B cell (primary cell): ENCODE measurements around a stretch of chrX.

GRCh38 chrX:106942389-106943126 lies 22.4 kb downstream of the CLDN2 start:
- PRO-cap, result no peak
- CAGE, long polyA plus RNA, result no peak

DNA sequence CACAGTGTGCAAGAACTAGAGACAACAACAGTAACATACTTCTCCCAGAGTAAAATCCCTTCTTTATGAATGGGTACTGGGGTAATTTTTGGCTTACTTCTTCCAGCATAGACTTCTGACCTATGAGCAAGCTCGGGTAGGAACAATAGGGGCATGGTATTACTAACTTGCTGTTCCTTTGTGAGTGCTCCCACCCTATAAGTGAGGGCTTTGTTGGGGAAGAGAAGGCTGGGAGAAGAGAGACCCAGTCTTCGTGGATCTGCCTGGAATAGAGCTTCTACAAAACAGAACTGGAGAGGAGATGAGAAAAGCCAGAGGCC lies 30.2 kb downstream of the CLDN2 start:
- PRO-cap, result no peak
- CAGE, long polyA plus RNA, result no peak

- PRO-cap, result no peak
- CAGE, long polyA plus RNA, result no peak
Observed at GRCh38 chrX:107328793-107329135, 120.7 kb upstream of the FRMPD3 start.

GRCh38 chrX:107654671-107655690 lies 26.7 kb downstream of the PRPS1 start:
- PRO-cap, result no peak
- CAGE, long polyA plus RNA, result no peak

DNA sequence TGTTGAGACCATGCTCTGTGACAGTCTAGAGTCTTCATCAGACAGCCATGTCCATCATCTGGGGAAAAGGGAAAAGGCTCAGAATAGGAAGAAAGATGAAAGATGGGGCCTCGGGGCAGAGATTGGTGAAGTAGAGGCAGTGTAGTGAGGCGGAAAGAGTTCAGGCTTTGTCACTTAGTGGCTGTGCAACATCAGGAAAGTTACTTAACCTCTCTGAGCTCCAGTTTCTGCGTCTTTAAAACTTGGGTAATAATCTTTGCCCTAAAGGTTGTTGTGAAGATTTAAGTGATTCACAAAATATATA lies 46.8 kb downstream of the PRPS1 start:
- PRO-cap, result no peak
- CAGE, long polyA plus RNA, result no peak

- PRO-cap, result no peak
- CAGE, long polyA plus RNA, result no peak
Observed at GRCh38 chrX:107716143-107716642, 59.4 kb downstream of the TSC22D3 start.

DNA sequence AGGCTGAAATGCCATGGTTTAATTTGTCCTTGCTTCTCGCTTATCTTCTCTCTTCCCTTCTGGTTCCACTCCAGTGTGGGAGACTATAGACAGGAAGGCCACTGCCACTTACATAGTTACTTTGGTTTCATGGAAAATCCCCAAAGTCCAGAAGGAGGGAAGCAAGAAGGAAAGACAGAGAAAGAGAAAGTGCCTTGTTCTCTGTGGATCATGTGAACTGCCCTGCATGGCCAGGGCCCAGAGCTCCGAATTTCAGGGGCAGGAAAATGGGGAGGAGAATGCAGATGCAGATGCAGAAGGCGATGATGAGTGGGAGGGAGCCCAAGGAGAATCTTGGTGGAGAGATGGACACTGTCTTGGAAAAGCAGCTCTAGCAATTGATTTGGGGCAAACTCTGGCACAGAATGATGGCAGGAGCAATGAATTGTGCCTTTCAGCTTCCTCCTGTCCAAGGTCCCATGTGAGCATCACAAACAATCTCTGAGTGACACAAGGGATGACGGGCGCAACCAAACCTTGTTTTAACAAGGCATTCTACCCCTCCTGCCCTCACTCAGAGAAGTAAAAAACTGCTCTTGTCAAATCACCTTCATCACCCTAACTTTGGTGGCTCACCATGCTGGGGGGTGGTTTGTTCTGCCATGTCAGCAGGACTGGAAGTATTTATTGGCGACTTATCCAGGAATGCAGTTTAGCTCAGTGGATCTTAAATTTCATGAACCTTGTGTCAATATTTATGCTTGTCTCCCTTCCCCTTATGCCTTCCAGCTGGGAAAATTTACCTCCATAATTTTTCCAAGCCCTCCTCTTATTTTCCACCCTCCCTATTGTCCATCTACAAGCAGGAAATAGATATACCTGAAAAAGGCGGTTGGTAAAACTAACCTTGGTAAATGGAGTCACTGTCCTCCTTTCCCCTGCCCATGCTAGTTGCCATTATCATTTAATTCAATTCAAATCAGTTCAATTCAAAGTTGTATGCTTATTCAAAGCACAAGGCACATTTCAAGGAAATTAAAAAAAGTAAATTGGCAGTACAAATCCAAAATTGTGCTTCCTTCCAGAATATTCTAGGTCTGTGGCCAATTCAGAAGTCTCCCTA lies 53.3 kb downstream of the TSC22D3 start:
- PRO-cap, result no peak
- CAGE, long polyA plus RNA, result no peak

- PRO-cap, result bidirectional peak, plus-strand start at chrX:107742172, minus-strand start at chrX:107742038
- CAGE, long polyA plus RNA, result no peak
Observed at GRCh38 chrX:107741247-107742315, 34.0 kb downstream of the TSC22D3 start.

GRCh38 chrX:107769525-107769968 lies 6.0 kb downstream of the TSC22D3 start:
- PRO-cap, result no peak
- CAGE, long polyA plus RNA, result no peak

DNA sequence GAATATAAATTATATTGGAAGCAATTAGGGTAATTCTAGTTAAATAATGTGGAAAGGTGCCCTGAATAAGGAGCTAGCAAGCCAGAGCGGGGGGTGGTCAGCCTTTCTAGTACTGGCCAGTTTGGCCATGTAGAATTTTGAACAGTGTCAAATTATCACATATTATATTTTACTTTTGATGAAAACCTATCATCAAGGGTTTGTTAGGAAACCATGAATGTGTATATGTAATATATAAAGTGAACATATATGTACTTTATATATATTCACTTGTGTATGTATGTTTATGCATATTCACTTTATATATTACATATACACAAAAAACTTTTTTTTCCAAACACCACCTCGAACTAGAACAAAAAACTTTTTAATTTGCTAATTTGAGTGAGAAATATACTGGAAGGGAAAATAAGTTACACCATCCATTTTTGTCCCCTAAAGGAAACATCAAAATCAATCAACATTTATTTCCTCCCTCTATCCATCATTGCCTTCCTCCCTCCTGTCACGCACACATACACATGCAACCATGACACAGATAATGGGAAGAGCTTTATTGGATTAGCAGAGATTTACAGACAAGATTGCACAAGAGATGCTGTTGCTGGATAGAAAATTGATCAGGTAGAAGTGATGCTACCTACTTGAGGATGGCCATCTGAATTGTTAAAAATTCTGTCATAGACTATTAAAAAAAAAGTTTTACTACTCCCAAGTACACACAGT lies 54.6 kb downstream of the TEX13B start:
- PRO-cap, result no peak
- CAGE, long polyA plus RNA, result no peak

GRCh38 chrX:108397897-108398386 lies 40.3 kb downstream of the COL4A6 start:
- PRO-cap, result no peak
- CAGE, long polyA plus RNA, result no peak

- PRO-cap, result no peak
- CAGE, long polyA plus RNA, result no peak
Observed at GRCh38 chrX:108732588-108733234, 3.7 kb downstream of the IRS4 start.

DNA sequence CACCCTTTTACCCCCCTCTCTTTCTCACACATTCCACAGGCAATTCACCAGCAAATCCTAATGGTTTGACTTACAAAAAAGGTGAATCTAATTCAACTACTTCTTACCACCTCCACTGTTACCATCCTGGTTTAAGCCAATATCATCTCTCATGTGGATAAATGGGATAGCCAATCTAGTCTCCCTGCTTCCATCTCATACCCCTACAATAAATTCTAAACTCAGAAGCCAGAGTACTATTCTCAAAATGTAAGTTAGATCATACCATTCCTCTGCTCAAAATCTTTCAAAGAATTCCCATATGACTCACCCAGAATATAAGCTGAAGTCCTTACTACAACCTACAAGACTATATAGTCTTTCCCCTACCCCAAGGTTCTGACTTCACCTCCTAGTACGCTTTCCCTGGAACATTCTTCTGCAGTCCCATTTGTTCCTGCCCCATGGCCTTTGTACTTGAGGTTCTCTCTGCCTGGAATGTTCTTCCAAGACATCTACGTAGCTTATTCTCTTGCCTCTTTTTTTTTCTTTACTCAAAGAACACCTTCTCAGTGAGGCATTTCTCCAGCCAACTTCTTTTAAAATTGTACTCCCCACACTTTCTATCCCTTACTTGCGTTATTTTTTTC lies 43.8 kb downstream of the ACSL4 start:
- PRO-cap, result no peak
- CAGE, long polyA plus RNA, result no peak

DNA sequence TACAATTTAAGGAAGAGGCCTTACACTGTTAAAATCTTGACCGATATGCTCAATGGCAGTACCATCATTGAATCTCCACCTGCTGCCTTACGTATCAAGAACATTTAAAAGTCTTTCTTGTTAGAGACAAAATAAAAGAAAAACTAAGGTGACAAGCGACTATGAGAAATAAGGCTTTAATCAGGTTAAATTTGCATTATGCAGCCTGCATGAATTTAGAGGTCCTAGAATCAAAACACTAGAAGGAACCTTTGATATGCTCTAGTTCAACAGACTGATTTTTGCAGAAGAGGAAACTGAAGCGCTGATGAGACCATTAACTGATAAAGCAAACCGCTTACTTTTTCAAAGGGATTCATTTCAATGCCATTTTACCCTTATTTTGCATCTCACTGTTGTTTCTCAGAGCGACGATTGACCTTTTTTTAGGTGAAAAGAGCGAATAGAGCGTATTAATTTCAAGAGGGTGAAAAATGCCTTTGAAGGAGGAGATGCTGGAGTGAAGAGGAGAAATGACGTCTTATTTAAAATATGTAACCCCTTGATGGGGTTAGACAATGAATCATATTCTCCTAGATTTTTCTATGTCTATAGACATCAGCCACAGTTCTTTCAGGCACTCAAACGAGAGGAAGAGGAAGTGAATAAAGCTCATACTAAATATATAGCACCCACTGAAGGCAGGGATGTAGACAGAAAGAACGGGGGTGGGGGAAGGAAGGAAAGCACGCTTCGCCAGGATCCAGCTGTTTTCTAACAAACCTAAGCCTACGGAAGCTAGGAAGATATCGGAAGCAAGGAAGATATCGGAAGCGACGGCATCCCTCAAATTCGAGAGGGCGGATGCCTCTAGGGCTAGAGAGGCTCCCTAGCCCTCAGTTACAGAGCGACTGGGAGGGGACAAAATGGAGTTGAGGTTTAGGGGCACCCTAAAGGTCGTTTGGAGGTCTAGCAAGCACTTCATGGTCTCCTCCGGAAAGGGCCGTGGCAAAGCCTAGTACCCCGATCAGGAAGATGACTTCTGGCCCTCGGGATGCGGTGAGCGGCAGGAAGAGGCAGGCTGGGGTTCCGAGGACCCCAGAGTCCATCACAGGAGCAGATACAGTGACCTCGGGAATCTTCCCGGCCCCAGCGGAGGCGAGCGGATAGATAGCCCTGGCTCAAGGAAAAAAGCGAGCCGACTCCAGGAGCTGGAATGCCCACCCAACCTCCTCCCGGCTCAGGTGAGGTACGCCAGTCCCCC lies 813 bp downstream of the ACSL4 start:
- PRO-cap, result bidirectional peak, plus-strand start at position 691 of the sequence, minus-strand start at position 635 of the sequence
- CAGE, long polyA plus RNA, result no peak

GRCh38 chrX:109774574-109775137 lies 41.6 kb upstream of the ACSL4 start:
- PRO-cap, result no peak
- CAGE, long polyA plus RNA, result no peak

- PRO-cap, result no peak
- CAGE, long polyA plus RNA, result no peak
Observed at GRCh38 chrX:109839866-109840456, 106.9 kb upstream of the ACSL4 start.

- PRO-cap, result no peak
- CAGE, long polyA plus RNA, result no peak
Observed at GRCh38 chrX:110196144-110196932, 121.5 kb downstream of the AMMECR1 start.

- PRO-cap, result bidirectional peak, plus-strand start at chrX:111681657, minus-strand start at chrX:111681558; bidirectional peak, plus-strand start at chrX:111682126, minus-strand start at chrX:111682059
- CAGE, long polyA plus RNA, result no peak
Observed at GRCh38 chrX:111681451-111682533, 822 bp downstream of the ALG13 start.

GRCh38 chrX:111685456-111686129 lies 4.6 kb downstream of the ALG13 start:
- PRO-cap, result no peak
- CAGE, long polyA plus RNA, result no peak

GRCh38 chrX:114058948-114059591 lies 524.8 kb upstream of the HTR2C start:
- PRO-cap, result no peak
- CAGE, long polyA plus RNA, result no peak